Retinal pigment epithelial cell (primary cell): ENCODE measurements around the genes ATPAF2, FLII, FBXW10 and GRAPL.

GRCh38 chr17:17812618-17813420, 24.0 kb downstream of the SREBF1 start:
- RRBS = 77% methylated on average over 17 of the region's 46 CpGs

GRCh38 chr17:17834869-17835614, 1.7 kb downstream of the SREBF1 start:
- RRBS = no CpG with 5 or more reads among the region's 10 CpGs

DNA sequence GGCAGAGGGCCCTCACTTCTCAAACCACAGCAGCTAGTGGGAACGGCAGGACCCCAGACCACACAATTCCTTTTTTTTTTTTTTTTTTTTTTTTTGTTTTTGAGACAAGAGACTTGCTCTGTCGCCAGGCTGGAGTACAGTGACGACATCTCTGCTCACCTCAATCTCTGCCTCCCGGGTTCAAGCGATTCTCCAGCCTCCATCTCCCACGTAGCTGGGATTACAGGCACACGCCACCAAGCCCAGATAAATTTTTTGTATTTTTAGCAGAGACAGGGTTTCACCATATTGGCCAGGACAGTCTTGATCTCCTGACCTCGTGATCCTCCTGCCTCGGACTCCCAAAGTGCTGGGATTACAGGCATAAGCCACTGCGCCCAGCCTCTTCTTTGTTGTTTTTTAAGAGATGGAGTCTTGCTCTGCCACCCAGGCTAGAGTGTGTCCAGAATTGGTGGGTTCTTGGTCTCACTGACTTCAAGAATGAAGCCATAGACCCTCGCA, 16.9 kb downstream of the TOM1L2 start:
- RRBS = no CpG with 5 or more reads among the region's 11 CpGs

GRCh38 chr17:18021042-18021570, 17.9 kb downstream of the ATPAF2 start:
- RRBS = no CpG with 5 or more reads among the region's 9 CpGs

DNA sequence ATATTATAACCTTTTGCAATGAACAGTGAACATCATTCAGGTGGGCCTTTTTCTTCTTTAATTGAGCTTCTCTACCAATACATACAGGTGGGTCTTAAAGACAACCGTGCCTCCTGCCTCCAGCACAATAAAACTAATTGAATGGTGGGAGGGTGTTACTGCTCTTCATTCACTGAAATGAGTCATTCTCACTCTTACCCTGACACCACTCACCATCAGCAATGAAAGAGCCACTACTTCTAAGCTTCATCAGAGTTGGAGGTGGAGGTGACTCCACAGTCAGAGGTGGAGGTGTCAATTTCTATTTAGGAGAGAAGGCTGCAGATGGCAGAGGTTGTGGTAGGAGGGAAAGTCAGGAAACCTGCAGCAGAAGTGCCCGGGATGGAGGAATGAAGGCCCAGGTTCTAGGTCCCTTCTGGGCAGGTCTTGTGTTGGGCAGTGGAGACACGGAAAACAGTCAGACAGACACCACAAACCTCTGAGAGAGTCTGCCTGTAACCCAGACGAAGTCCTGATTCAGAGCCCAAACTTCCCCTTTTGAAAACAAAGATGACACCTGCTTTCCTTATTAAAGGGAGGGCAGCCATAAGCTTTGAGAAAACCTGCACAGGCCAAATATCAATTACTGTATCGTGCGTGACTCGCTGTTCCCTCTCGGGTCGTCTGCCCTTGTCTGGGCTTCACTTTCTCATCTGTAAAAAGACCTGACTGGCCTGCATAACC, 756 bp downstream of the ATPAF2 start:
- RRBS = no CpG with 5 or more reads among the region's 9 CpGs

DNA sequence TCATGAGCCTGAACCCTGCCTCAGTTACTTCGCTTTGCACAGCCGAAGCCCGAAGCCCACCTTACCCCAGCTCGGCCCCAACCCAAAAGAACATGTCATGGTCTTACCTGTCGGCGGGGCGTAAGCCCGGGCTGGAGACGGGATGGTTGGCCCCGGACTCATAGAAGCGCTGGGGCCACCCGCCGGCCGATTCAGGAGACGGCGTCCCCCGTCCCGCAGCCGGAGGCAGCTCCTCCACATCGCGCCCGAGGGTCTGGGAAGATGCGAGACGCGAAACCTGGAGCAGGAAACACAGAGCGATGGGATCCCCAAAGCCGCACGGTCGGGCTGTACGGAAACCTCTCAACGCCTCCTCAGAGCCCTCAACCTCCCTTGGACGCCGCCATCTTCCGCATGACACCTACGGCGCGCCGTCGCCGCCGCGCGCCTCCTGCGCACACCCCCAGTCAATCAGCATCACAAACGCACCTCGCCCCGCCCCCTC, at the start of gene ATPAF2:
TSS of gene ATPAF2 (minus strand) at position 395 of the 484 bp plus-strand sequence.
- RRBS = no CpG with 5 or more reads among the region's 47 CpGs

GRCh38 chr17:18208067-18209039, 17.1 kb upstream of the LLGL1 start:
- RRBS = no CpG with 5 or more reads among the region's 25 CpGs

DNA sequence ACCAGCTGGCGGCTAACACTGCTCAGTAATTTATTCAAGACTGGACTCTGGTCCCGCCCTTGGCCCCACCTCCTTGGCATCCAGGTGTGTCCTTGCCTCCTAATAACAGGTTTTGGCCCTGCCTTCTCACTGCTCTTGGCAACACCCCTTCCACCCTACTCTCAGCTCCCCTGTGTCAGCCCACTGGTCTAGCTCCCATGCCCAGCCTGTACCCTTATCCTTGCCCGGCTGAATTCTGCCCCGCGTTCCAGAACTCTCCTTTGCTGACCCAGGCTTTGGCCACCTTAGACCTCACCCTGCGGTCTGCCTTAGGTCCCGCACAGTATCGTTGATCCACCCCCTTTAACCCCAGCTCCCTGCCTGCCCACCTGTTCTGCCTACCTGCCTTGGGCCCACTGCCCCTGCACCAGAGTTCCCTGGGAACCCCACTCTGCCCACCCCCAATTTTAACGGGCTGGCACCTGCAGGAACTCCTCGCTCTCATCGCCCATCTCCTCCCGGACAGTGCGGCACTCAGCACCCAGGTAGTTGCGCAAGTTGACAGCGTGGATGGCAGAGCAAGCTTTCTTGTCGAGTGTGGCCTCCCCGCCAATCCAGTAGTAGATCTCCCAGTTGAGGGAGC, 8.1 kb downstream of the FLII start:
- RRBS = no CpG with 5 or more reads among the region's 17 CpGs

DNA sequence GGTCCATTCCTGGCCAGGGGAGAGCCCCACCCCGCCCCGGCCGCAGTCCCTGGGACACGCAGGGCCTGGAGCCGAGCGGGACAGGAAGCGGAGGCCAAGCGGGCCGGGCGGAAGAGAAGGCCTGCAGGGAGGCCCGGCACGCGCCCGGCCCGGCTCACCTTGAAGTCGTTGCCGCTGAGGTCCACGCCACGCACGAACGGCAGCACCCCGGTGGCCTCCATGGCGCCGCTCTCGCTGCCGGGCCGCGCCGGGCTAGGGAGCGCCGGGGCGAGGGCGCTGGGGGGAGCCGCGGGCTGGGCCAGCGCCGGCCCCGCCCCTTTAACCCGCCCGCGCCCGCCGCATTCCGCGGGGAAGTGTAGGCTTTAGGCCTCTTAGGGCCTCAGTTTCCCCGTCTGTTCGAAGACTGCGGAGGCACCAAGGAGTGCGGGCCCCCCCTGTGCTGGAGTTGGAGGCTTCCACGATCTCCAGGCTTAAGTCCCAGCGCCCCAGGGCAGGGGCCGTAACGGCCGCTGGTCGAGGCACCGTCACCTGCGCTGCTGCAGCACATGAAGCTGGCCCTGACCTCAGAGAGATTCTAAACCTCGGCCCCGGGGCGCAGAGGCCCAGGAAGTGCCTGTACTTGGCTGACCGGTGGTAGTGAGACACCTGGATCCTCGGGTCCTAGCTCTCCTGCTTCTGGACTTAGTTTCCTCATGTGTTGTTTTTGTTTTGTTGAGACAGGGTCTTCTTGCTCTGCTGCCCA, at the start of gene FLII:
TSS of gene FLII (minus strand) at position 269 of the 742 bp plus-strand sequence.
- RRBS = 2% methylated on average over 24 of the region's 62 CpGs

GRCh38 chr17:18324562-18325296, 9.6 kb downstream of the SMCR8 start:
- RRBS = no CpG with 5 or more reads among the region's 17 CpGs

DNA sequence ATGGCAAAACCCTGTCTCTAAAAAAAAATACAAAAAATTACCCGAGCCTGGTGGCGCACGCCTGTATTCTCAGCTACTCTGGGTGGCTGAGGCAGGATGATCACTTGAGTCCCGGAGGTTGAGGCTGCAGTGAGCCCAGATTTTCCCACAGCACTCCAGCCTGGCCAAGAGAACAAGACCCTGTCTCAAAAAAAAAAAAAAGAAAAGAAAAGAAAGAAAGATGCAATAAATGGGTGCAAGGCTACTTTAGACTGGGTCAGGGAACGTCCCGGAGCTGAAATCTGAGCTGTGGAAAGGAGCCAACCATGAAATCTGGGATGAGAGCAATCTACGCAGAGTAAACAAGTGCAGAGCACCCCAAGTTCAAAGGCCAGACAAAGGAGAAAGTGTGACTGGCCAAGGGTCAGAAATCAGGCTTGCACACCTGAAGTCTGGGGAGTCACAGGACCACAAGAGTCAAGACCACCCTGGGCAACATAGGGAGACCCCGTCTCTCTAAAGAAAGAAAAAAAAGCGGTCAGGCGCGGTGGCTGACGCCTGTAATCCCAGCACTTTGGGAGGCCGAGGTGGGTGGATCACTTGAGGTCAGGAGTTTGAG, 2.9 kb downstream of the SHMT1 start:
- RRBS = no CpG with 5 or more reads among the region's 13 CpGs

DNA sequence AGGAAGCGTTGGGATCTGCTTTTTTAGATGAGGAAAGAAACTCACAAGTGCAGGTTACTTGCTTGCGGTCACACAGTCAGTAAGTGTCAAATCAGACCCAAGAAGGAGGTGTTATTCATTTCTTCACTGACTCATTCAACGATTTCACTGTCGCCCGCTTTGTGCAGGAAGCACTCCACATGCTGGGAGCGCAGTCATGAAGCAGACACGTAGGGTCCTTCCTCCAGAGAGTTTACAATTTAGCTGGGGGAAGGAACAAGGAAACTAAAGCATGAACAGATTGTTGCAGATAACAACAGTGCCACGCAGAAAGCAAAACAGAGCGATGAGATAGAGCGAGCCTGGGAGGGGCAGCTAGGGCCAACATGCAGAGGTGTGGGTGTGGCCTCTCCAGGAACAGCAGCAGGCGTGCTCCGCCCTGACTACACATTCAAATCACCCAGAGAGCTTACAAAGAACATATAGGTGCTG, 16.5 kb downstream of the LGALS9C start:
- RRBS = no CpG with 5 or more reads among the region's 12 CpGs

DNA sequence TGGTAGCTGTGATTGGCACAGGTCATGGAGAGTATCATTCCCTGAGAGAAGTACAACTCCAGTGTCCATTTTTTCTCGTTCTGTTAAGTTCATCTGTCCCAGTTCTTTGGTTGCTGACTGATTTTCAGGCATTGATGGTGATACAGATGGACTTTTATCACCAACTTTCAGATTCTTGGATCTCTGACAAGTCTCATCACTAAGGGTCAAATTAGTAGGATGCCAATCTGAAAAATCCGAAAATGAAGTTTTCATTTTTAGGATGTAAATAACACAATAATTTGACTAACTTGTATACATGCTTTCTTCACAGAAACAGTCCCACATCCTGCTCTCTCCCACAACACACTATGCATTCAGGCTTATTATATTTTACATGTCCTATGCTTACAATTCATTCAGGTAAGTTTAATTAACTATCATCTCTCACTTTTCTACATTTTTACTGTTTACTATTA, 34.1 kb downstream of the TBC1D28 start:
- RRBS = no CpG with 5 or more reads among the region's 2 CpGs

- RRBS = no CpG with 5 or more reads among the region's 11 CpGs
Observed at GRCh38 chr17:18721893-18722456, 21.9 kb upstream of the FBXW10 start.

- RRBS = no CpG with 5 or more reads among the region's 8 CpGs
Observed at GRCh38 chr17:18743796-18744310, at the start of gene FBXW10. FBXW10 (plus strand) TSS chr17:18744054.

GRCh38 chr17:18867140-18867582, 9.2 kb downstream of the PRPSAP2 start:
- RRBS = no CpG with 5 or more reads among the region's 5 CpGs

GRCh38 chr17:18967137-18967704, 15.3 kb downstream of the SLC5A10 start:
- RRBS = 27% methylated on average over 4 of the region's 14 CpGs

GRCh38 chr17:18977882-18978787, 26.2 kb downstream of the SLC5A10 start:
- RRBS = 70% methylated on average over 2 of the region's 31 CpGs

- RRBS = no CpG with 5 or more reads among the region's 9 CpGs
Observed at GRCh38 chr17:19127168-19127640, at the start of gene GRAPL. GRAPL (plus strand) TSS chr17:19127589.

DNA sequence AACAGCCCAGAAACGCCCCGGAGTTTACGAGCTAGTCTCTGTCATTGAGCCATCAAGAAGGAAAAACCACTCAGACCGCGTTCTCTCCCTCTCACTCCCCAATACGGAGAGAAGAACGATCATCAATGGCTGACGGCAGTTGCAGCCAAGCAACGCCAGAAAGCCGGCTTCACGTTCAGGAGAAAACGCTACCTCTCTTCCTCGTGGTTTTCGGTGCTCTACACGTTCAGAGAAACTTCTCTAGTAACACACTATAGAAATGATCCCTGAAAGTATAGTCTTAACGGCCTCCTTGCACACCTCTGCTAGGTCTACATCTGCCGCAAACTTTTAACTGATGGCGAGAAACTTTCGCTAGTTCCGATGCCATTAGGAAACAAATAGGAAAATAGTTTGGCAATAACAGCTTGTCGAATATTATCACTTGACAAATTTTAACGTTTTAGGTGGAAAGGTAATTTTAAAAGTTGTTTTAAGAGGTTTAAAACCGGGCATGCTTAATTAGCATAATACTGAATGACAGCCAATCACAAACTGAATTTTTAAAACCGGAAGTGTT, 47.1 kb upstream of the EPN2 start:
- RRBS = no CpG with 5 or more reads among the region's 24 CpGs